Epithelial cell of prostate (primary cell): Measurements from ENCODE around the genes SACM1L and CCR2.

DNA sequence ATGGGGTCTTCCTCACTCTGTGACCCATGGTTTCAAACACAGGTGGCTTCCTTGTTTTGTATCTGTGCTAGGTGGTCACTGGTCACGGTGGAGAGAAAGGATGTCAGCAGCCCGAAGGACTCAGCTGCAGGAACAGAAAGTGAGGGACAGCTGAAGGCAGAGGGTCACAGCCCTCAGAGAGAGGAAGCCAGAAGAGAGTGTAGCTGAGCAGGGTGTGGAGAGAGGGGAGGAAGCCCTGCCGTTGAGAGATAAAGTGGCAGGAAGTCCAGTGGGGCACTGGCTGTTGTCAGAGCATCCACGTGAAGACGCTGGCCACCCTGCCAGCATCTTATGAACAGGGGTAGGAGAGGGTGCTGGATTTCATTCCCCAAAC lies 36.9 kb downstream of the LIMD1 start:
- RRBS, result no CpG with 5 or more reads among the region's 5 CpGs

- RRBS, result no CpG with 5 or more reads among the region's 8 CpGs
Observed at GRCh38 chr3:45672497-45672977, 16.7 kb upstream of the SACM1L start.

GRCh38 chr3:45683354-45684017 lies 5.7 kb upstream of the SACM1L start:
- RRBS, result no CpG with 5 or more reads among the region's 10 CpGs

- RRBS, result 0% methylated on average over 2 of the region's 21 CpGs
Observed at GRCh38 chr3:45688370-45688993, 714 bp upstream of the SACM1L start.

- RRBS, result under 1% methylated on average over 9 of the region's 66 CpGs
Observed at GRCh38 chr3:45688994-45689653, at the start of gene SACM1L. Gene SACM1L, plus strand, starts transcription at chr3:45689396.

DNA sequence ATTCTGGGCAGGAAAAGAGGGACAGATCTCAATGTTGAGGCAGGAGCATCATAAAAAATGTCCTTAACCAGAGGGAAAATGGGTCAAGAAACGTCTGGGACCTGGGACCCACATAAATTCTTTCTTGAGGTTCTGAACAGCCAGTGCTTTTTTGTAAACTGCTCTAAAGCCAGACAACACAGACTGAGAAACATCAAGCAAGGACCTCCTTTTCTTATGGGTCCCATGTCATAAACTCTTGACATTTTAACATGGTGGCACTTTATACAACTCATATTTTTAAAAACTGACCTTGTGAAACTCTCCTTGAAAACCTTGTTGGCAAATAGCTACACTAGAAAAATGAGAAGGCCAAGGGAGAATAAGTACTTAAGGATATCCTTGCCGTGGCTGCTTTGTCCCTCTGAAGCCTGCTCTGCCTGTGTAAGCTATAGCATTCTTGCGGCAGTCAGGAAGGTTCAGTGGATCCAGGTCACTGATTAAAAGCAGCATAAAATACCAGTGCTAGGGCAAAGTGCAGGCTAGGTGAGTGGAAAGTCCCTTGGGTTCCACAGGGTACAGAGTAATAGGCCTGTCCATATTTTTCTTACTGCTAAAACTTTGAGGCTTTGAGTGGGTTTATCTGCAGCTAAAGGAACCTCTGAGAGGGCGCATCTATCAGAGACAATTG lies 10.1 kb downstream of the CXCR6 start:
- RRBS, result no CpG with 5 or more reads among the region's 4 CpGs

- RRBS, result no CpG with 5 or more reads among the region's 2 CpGs
Observed at GRCh38 chr3:45992157-45992871, 3.3 kb downstream of the FYCO1 start.

GRCh38 chr3:46130623-46131414 lies 77.3 kb downstream of the CCR1 start:
- RRBS, result no CpG with 5 or more reads among the region's 7 CpGs

DNA sequence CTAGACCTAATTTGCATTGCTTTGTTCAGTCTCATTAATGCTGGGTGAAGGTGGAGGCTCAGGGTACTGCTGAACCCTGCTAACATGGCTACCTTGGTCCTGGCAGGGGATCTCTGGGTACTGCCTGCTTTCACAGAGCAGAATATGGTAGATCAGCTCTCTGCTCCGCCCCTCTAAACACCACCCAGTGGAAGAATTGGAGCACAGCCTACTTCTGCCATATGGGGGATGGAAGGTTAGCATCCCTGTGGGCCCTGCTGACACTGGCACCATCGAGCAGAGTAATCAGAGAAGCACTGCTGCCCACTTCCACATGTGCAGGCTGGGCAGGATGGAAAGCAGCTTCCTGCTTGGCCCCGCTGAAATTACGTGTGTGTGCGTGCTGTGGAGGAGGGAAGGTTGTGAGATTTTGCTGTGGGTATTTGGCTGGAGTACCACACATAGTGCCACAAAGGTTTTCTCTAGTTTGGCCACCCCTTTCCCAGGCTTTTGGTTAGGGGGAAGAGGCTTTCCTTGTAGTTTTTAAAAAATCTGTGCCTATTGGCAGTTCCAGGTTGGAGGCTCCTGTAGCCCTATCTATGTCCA lies 24.8 kb downstream of the CCR1 start:
- RRBS, result no CpG with 5 or more reads among the region's 5 CpGs

DNA sequence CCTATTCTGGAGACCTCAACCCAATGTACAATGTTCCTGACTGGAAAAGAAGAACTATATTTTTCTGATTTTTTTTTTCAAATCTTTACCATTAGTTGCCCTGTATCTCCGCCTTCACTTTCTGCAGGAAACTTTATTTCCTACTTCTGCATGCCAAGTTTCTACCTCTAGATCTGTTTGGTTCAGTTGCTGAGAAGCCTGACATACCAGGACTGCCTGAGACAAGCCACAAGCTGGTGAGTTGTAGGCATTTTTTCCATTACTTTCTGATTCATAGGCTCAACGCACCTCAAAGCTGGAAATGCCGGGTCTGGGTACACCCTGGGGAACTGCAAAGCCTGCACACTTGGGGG lies at the start of gene CCR2:
CCR2 (plus strand) TSS at position 170 of the 353 bp plus-strand sequence.
- RRBS, result no CpG with 5 or more reads among the region's 3 CpGs

DNA sequence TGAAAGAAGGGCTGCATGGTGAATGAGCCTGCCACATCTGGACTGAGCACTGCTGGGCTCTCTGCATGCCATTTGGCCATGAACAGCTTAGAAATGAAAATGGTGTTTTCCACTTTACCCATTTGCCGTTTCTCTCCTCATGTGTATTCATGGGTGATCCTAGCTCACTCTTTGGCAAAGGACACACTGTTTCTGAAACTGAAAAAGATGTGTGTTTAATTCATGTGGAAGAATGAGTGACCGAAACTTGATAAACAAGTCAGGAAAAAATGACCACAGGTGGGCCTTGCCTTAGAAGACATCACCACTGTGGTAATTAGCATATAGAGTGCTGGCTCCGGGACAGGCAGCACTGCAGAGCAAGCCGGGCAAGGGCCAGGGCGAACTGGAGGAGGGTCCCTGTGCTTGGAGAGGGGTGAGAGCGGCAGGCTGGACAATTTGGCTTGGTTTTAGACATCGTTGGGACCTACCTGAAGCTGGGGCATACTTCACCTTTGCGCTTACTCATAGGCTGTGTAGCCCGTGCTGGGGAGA lies 8.1 kb downstream of the RTP3 start:
- RRBS, result no CpG with 5 or more reads among the region's 9 CpGs

- RRBS, result no CpG with 5 or more reads among the region's 5 CpGs
Observed at GRCh38 chr3:46575368-46575947, 2.1 kb upstream of the TDGF1 start.

- RRBS, result no CpG with 5 or more reads among the region's 10 CpGs
Observed at GRCh38 chr3:46612550-46612883, 192 bp downstream of the FAM240A start.

DNA sequence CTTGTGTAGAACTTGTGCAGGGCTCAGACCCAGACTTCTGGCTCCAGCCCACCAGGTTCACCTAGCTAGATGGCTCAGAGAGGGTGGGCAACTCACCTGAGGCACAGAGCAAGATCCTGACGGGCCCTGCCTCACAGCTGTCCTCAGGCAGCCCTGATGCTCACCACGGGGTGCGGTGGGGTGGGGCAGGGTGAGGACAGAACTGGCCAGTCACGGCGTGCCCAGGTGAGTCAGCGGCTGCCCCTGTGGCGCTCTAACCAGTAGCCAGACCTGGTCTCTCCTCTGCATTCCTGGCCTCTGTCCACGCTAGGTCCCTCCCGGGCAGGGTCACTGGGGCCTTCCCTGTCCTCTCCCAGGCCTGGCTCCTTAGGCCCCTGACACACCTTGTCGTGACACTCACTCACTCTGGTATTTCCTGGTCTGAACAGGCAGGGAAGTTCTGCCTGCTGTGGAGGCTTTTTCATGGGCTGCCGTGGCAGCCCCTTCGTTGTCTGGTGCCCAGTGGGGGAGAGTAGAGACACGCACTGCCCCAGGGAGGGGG lies 894 bp downstream of the ALS2CL start:
- RRBS, result no CpG with 5 or more reads among the region's 13 CpGs

GRCh38 chr3:46713872-46714464 lies 3.7 kb downstream of the PRSS50 start:
- RRBS, result no CpG with 5 or more reads among the region's 20 CpGs

DNA sequence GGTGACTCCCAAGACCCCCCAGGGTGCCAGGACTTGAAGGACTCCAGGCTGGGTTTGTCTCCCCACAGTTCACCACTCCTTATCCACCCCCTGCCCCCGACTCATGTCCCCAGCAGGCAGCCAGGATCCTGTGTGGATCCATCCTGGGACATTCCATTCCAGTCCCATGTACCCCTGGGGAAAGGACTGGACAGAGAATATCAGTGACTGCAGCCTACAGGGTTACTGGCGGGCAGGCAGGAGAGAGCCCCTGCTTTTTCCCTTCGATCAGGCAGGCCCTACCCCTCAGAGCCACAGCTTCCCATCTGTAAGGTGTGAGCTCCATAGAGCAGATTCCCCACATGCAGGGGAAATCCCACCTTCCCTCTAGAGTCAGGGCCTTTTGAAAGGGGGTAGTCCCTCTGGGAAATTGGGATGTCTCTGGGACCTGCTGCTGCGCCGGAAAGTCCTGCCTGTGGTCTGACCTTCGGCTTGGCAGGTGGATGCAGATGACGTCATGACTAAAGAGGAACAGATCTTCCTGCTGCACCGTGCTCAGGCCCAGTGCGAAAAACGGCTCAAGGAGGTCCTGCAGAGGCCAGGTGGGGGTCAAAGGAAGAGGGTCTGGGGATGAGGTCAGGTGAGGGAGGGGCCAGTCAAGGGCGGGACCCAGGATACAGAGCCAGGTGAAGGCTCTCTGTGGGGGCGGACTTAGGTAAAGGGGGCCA lies 16.1 kb downstream of the PTH1R start:
- RRBS, result no CpG with 5 or more reads among the region's 12 CpGs

GRCh38 chr3:46913538-46914071 lies 36.1 kb downstream of the PTH1R start:
- RRBS, result no CpG with 5 or more reads among the region's 9 CpGs

- RRBS, result no CpG with 5 or more reads among the region's 12 CpGs
Observed at GRCh38 chr3:46959804-46960872, 16.4 kb downstream of the CCDC12 start.

DNA sequence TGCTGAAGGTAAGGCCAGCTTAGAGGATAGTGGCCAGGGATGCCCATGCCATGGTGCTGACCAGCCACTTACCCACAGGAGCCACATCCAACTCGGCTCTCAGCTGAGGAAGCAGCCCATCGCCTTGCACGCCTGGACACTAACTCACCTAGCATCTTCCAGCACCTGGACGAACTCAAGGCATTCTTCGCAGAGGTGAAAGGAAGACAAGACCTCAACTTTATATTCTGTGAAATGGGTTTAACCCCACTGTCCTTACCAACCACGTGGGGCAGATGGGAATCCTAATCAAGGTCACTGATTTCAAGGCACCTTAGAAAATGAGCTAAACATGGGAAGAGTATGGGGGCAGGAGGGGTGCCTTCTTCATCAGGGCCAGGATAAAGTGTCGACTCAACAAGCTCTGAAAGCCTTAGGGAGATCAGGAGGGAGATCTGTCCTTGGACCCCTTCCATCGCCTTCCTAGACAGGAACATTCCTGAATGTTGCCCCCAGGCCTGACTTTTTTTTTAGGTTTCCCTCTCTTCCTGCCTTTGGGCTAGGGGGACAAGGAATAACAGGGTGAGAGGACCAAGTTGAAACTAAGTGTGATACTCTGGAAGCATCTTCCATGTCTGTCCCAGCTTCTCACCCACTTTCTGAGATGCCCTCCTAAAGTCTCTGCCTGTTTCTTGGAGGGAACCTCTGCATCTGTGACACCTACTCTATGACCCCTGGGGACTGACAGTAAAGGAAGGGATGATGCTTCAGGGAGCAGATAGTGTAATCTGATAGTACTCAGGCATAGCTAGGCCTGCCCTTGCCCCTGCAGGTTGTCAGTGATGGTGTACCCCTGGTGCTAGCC lies 27.0 kb downstream of the NBEAL2 start:
- RRBS, result no CpG with 5 or more reads among the region's 8 CpGs

DNA sequence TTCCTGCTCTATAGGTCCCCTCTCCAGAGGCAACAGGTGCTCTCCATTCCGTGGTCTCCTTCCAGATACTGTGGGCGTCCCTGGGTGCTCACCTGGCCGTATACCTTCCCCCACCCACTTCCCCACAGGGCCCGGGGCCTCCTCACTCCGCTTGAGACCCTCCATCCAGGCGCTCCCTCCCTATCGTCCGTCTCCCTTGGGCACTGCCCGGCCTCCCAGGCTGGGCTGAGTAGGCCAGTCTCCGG lies 664 bp upstream of the PTPN23 start:
- RRBS, result 2% methylated on average over 5 of the region's 10 CpGs